PC-3 (cell line): Measurements from ENCODE around the genes PRR20D, PRR20E and PCDH9.

DNA sequence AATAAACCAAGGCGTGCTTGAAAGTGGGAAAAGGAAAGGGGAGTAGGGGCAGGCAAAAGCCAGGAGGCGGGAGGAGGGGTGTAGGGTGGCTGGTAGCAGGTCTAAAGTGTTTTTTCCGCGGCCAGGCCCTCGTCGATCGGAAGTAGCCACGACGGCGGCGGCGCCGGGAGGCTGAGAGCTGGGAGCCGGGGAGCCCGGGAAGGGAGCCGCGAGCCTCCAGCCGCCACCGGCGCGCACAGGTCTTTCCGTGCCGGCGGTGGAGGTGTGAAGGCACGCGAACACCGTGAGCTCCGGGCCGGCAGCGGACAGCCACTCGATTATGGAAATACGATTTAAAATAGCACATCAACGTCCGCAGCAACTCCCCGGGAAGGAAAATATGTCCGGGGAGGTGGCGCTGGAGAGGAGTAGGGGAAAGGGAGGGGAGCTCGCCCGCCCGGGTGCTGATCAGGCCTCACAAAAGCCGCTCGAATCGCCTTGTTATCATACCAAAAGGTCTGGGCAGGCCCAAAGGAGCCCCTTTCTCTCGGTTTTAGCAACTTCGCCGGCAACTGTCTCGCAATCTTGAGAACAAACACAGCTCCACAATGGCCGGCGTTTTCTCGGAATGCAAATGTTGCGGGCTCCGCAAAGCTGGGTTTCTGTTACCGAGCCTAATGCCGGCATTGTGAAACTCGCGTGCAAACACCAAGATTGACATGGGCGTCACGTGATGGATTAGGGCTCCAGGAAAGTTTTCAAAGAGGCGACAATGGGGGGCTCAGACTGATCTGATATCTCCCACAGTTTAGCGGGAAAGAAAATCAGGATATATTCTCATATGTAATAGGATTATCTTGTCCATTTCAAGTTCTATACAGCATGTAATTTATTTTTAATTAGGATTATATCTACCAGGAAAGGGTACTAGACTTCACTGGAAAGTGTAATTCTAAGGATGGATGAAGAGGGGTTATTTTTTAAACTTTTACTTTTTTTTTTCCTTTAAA is 3.0 kb upstream of the PCDH8 start:
- RAMPAGE, long total RNA: no peak

DNA sequence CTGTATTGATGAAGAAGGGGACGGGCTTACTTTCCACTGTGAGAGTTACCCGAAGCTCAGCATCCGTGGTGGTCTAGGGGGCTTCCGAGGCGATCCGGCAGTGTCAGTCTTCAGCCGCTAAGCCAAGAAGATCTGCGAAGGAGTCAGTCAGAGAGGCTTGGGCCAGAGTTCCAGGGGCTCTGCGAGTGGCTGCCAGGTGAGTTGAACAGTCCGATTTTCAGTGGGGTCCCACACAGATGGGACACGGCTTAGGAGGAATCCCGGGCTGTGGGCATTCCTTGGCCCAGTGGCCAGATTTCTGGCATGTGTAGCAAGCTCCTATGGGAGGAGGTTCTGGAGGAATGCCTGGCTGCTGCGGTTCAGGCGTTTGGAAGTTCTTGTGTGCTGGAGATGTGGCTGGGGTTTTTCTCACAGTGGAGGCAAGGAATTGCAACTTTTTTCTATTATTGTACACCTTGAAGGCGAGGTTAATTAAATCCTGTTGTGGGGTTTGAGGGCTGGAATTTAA is 1482.5 kb upstream of the PRR20A start:
- RAMPAGE, long total RNA: no peak

- RAMPAGE, long total RNA: no peak
Measured at GRCh38 chr13:55660031-55660633, 1480.6 kb upstream of the PRR20A start.

DNA sequence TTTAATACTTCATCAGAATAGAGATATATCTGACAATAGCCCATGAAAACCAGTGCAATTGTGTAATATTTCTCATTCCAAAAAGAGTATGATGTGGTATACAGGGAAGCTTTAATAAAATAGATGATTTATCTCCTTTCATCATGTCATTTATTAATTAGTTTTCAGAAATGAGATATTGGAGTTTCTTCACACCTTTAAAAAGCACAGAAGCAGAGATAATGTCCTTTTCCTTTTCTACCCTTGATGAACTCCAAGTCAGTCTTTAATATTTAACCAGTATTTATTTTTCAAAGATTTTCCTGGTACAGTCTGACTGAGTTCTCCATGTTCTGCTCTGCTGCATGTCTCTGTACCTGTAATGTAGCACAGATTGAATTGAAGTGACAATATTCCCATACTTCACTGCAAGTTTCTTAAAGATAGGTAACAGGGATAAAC is 1323.8 kb upstream of the PRR20A start:
- RAMPAGE, long total RNA: no peak

GRCh38 chr13:57160336-57160887 is at the start of gene PRR20D:
Gene PRR20D, plus strand, starts transcription at chr13:57160632.
- RAMPAGE, long total RNA: no peak

DNA sequence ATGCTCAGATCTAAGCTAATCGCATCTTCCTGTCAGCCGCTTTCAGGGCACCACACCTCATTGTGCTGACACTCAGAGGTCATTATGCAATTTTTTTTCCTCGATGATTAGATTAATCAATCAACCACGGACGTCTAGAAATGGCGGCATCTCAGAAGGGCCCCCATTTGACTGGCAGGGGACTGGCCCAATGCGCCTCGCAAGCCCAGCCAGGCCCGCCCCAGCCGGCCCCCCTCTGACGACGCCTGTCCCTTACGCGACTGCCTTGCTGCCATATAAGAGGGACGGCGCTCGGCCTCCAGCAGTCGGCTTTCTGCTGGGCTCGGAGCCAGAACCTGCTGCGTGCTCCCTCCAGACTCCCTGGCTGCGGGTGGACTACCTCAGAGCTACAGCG is at the start of gene PRR20E:
Gene PRR20E, plus strand, starts transcription at position 274 of the 394 bp plus-strand sequence.
- RAMPAGE, long total RNA: no peak

DNA sequence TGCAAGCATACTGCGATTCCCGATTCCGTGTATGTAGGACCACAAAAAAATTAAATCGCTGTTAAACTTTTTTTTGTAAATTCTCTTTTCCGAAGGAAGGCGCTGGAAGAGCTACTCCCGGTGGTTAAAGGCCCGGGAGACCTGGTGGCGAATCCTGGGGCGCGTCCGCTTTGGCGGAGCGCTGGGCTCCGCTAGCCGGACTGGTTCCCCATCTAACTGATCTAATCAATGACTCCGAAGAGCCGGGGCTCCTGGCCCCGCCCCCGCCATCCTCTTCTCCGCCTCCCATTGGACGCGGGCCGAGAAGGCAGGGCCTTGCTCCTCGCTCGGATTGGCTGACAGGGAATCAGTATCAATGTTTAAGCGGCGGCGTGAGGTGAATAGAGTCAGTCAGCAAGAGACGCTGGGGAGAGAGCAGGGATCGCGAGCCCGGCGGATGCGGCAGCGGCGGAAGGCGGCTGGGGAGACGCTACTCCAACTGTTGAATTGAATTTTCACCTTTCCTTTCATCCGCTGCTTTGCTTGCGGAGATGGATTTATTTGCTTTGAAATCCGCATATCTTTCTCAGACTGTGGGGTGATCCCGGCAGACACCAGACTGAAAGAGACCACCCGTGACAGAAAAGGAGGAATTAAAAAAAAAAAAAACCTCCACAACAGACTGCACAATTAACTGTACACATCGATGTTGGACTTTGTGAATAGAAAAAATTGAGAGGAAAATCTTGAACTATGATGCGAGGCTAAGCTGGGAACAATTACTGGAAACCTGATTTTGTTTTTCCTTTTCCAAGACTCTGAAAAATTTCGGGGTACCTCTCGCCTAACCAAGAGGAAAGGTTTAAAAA is 1.6 kb upstream of the PCDH17 start:
- RAMPAGE, long total RNA: no peak

DNA sequence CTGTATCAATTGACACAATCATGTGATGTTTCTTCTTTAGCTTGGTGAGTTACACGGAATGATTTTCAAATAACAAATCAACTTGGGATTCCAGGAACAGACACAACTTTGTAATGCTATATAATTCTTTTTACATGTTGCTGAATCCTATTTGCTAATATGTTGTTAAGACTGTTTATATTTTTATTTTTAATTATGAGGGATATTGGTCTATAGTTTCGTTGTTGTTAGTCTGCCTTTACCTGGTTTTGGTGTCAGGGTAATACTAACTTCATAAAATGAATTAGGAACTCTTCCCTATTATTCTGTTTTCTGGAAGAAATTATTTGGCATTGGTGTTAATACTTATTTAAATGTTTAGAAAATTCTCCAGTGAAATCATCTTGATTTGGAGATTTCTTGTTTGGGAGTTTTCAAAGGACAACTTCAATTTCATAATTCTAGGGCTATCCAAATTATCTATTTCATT is 1069.8 kb downstream of the PCDH17 start:
- RAMPAGE, long total RNA: no peak

GRCh38 chr13:59342330-59342611 is 821.5 kb downstream of the DIAPH3 start:
- RAMPAGE, long total RNA: no peak

DNA sequence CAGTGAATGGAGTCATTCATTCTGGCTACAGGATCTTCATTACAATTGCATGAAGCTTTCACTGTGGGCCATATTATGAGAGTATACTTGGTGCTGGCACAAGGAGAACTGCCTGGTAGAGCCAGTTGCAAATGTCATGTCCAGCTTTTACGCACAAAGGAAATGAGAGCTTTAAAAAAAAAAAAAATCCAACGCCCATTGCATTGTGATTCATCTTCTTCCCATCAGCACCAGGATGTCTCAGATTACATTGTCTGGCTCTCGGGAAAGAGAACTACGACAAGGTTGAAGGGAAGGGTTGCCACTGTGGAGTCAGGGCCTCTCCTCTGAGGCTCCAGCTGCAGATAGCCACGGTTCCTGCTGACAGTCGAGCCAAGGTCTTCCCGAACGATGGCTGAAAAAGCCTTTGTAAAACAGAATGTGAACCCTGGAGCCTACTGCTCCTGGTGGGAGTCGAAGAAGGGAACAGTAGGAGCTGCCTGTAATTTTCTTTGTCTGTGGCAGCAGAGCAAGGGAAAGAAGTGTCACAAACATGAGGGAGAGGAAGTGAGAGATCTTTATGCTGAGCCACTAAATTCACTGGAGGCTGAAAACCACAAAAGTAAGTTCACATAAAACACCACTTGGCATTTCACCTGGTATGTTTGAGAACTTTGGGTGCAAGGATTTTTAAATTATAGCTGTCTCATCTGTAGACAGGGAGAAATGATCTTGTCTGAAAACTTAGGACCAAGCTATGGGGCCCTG is 704.7 kb downstream of the DIAPH3 start:
- RAMPAGE, long total RNA: no peak

- RAMPAGE, long total RNA: no peak
Measured at GRCh38 chr13:59497590-59498234, 666.0 kb downstream of the DIAPH3 start.

GRCh38 chr13:60398900-60399483 is 2.0 kb downstream of the TDRD3 start:
- RAMPAGE, long total RNA: no peak

- RAMPAGE, long total RNA: no peak
Measured at GRCh38 chr13:60638029-60638389, 241.0 kb downstream of the TDRD3 start.

- RAMPAGE, long total RNA: no peak
Measured at GRCh38 chr13:62512125-62512612, 1096.5 kb upstream of the PCDH20 start.

DNA sequence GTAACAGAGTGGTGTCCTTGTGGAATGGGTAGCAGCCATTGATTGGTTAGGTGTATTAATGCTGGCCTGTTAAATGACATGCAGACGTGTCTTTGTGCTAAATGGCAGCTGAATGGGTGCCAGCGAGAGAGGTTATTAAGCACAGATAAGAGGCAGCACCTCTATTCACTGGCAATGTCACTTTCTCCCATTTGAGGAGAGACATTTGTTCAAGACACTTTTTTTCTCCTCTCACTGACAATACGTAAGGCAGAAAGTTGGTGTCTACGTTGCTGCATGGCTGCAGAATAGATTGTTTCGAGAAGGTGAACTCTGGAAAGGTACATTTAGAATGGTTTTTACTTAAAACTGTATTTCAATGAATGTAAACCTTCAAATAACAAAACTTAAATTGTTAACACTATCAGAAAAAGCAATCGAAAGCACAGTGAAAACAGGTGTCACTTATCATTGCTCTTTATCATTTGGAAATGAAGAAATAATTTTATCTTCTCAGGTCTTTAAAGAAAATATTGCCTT is 1289.2 kb downstream of the PCDH9 start:
- RAMPAGE, long total RNA: no peak

DNA sequence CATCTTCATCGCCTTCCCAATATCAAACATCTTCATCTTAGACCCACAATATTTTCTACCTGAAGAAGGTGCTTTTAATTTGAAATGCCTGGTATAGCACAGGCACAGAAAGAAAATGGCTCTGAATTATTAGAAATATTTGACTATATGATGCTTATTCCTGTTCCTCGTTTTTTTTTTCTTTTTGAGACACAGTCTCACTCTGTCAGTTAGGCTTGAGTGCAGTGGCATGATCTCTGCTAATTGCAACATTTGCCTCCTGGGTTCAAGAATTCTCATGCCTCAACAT is 431.5 kb downstream of the PCDH9 start:
- RAMPAGE, long total RNA: no peak

- RAMPAGE, long total RNA: no peak
Measured at GRCh38 chr13:67225705-67226137, 4.4 kb downstream of the PCDH9 start.

DNA sequence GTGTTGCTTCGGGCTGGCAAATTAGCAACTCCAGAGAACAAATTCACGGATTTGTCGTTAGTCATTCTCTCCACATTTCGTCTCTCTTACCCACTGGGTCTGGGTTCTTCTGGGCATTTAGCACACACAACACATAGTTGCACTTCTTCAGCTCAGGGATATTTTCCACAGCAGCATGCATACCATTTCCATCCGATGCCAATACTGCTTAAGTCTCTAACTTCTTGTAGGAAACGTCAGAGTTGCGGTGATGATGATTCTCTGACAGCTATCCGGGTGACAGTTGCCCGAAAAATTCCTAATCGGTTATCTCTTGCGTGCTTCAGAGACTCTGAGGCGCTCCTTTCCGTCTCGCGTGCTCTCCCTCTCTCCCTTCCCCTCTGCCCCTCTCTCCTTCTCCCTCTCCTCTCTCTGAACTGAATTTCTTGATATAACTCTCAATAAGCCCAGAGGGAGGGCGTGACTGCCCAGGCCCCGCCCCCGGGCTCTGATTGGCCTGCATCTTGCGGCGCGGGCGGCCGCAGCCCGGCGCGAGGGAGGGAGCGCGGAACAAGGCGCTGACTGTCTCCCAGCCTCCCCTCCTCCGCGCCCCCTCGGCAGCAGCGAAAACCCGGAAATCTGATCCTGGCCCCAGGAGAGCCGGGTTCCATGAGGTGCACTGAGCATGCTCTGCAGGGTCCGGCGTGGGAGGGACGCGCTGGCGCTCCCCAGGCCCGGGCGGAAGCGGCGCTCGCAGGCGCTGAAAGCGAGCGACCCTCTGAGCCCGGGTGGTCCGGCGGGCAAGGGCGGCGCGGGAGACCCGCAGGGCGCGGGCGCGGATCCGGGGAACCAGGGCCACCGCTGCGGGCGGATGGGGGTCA is at the start of gene PCDH9:
Gene PCDH9, minus strand, starts transcription at position 418 of the 860 bp plus-strand sequence.
- RAMPAGE, long total RNA: no peak

DNA sequence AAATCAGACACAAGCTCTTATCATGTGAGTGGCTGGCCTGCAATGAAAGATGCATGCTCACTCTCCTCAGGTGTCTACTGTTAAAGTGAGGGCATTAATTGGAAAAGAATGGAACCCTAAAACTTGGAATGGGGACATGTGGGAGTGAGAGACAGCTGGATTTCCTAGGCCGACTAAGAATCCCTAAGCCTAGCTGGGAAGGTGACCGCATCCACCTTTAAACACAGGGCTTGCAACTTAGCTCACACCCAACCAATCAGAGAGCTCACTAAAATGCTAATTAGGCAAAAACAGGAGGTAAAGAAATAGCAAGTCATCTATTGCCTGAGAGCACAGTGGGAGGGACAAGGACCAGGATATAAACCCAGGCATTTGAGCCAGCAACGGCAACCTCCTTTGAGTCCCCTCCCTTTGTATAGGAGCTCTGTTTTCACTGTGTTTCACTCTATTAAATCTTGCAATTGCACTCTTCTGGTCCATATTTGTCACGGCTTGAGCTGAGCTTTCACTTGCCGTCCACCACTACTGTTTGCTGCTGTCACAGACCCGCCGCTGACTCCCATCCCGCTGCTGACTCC is 886.7 kb downstream of the KLHL1 start:
- RAMPAGE, long total RNA: no peak

- RAMPAGE, long total RNA: no peak
Measured at GRCh38 chr13:71014792-71015808, 851.9 kb downstream of the DACH1 start.